ENCODE results near the gene APOBEC3A.

- RRBS, result no CpG with 5 or more reads among the region's 23 CpGs
These were observed 20.1 kb upstream of the TMEM184B start for GRCh38 chr22:38292508-38293672.

- RRBS, result 3% methylated on average over 28 of the region's 128 CpGs
These were observed 56.6 kb downstream of the KCNJ4 start for GRCh38 chr22:38398115-38399152.

- RRBS, result 37% methylated on average over 5 of the region's 20 CpGs
These were observed 4.6 kb upstream of the KDELR3 start for GRCh38 chr22:38463317-38463719.

DNA sequence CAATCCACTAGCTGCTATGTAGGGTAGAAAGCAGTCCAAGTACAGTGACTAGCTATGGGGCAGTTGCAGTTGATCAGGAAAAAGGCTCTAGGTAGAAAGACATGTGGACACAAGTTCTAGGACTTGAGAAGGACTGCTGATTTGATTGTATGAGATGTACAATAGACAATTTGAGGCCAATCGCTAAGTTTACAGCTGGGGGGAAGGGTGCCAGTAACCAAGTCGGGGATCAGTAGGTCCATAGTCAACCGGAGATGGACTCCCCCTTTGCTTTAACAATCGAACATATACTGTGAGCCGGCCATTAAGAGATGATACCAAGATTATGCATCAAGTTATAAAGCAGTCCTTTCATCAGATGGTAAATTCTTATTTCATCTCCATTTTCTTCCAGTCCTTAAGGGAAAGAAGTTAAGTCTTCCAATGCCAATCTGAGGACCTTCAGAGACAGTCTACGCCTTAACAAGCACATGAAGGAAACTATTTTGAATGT, 14.3 kb downstream of the KDELR3 start:
- RRBS, result no CpG with 5 or more reads among the region's 6 CpGs

DNA sequence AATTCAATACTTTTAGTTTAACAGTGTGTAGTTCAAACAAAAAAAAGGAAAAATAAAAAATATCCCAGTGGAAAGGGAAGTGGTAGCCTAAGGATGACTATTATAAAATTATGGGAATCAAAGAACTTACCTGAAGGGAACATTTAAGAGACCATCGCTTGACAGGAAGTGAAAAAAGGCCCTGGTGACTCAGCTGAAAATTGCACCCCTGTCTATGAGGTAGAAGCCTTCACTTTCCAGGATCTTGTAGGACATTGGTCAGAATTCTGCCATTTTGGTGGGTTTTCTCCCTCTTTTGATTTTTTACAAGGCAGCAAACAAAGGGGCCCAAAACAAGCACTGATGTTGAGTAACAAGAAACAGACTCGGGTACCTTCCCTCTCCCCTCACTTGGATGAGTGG, 15.7 kb downstream of the DDX17 start:
- RRBS, result no CpG with 5 or more reads among the region's 2 CpGs

DNA sequence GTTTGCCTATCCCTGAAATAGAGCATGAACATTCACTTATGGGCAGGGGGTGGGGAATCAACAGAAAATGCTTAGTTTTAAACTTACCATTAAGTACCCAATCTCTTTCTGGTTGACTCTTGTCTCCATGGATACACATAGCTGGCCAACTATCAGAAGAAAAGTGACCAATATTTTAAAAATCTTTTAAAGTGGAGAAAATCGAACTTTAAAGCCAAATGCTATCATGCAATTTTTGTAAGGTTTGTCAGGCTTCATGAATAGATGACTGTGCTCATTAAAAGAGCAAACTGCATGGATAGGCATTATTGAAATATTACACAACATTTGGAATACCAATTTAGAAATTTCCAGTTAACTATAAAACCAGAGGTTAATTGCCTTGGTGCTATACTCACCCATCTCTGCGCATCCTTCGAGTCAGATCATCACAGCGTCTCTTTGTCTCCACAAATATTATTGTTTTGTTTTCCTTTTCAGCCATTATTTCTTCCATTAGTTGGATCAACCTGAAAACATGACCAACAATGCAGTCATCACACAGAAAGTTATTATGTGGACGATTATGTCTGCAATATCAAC, 12.4 kb downstream of the DDX17 start:
- RRBS, result no CpG with 5 or more reads among the region's 5 CpGs

GRCh38 chr22:38570354-38571294, 641 bp upstream of the DMC1 start:
- RRBS, result no CpG with 5 or more reads among the region's 43 CpGs

- RRBS, result no CpG with 5 or more reads among the region's 12 CpGs
These were observed 3.1 kb downstream of the TOMM22 start for GRCh38 chr22:38684540-38685603.

DNA sequence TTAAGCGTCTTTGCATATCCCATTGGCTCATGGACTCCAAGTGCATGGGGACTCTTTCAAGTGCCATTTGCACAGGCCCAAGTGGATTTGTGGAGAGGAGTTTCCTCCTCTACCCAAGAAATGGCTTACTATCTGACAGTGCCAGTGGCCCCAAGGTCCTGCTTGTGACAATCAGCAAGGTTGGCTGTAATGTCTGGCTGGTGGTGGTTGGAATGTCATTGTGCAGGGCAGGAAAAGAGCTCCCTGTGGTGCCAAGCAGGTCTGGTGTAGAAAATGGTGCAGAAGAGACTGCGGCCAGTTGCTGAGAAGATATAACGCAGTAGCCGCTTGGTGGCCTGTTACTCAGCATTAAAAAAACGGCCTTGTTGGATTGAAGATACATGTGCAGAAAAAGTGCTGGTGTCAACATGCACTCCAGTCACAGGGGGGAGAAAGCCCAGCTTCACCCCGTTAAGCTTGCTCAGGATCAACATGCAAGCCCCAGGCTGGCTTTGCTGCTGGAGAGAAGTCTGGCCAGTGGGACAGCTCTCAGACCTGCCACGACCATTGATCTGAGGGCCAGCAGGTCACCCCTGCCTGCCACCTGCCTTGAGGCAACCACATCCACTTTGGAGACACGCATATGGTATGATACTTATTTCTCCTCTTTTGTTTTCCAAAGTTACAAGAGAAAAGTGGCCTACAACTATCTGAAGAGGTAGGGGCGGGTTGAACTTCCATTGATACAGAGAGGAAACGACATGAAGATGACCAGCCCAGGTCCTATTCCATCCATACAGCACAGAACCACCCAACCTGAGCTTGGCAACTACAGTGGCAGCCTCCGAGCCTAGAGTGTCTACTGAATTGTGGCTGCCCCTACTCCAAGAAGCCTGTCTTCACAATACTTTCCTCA, 4.4 kb downstream of the TOMM22 start:
- RRBS, result no CpG with 5 or more reads among the region's 11 CpGs

GRCh38 chr22:38707157-38707800, 1.5 kb downstream of the GTPBP1 start:
- RRBS, result no CpG with 5 or more reads among the region's 5 CpGs

GRCh38 chr22:38718260-38718753, 12.6 kb downstream of the GTPBP1 start:
- RRBS, result no CpG with 5 or more reads among the region's 6 CpGs

- RRBS, result no CpG with 5 or more reads among the region's 10 CpGs
These were observed 22.1 kb downstream of the SUN2 start for GRCh38 chr22:38733399-38734432.

- RRBS, result 94% methylated on average over 5 of the region's 32 CpGs
These were observed 4.0 kb downstream of the SUN2 start for GRCh38 chr22:38751436-38752488.

- RRBS, result no CpG with 5 or more reads among the region's 16 CpGs
These were observed 978 bp upstream of the SUN2 start for GRCh38 chr22:38756699-38757253.

DNA sequence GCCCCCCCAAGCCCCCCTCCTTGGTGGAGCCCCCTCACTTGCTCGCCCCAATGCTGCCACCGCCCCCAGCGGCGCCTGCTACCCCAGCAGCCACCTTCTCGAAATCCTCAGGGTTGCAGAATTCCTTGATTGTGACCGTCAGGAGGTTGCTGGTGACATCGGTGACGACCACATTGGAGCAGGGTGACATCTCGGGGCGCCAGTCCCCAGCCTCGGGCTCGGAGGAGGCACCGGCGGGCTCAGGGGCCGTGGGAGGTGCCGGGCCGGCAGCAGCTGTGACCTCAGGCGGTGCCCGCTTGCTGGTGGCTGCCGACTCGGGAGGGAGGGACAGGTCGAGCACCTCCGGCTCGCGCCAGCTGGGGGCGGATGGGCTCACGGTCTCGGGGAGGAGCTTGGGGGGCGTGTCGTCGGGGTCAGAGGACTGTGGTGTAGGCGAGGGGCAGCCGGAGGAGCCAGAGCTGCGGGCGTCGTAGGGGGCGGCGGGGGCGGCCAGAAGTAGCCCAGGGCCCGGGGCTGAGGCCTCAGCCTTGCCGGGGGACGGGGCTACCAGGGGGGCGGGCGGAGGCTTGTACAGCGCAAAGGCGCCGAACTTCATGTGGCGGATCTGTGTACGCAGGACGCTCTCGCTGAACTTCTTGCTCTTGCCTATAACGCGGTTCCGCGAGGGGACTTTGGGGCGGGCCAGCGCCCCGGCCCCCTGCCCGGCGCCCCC, 5.7 kb downstream of the CBX6 start:
- RRBS, result 58% methylated on average over 20 of the region's 60 CpGs

DNA sequence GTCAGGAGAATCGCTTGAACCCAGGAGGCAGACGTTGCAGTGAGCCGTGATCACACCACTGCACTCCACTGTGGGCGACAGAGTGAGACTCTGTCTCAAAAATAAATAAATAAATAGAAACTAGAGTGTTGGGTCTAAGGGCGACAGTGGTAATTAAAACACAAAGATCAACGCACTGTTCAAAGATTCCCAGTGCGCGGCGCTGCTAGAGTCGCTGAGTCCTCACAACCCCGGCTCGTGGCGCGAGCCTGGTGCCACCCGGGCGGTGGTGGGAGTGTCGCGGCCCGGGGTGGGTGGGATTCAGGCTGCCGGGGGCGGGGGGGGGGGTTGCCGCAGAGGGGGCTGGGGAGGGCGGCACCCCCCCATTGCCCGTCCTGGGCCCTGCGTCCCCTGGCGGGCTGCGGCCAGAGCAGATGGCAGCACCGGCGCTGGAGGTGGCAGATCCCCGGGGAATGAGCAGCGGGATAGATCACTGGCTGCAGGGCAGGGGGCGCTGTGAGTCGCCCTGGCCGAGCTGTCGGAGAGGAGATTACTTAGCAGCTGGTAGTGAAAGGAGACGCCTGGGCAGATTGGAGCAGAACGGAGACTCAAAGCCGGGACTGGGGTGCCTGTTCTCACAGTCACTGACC, 30.3 kb upstream of the APOBEC3A start:
- RRBS, result 29% methylated on average over 3 of the region's 38 CpGs

DNA sequence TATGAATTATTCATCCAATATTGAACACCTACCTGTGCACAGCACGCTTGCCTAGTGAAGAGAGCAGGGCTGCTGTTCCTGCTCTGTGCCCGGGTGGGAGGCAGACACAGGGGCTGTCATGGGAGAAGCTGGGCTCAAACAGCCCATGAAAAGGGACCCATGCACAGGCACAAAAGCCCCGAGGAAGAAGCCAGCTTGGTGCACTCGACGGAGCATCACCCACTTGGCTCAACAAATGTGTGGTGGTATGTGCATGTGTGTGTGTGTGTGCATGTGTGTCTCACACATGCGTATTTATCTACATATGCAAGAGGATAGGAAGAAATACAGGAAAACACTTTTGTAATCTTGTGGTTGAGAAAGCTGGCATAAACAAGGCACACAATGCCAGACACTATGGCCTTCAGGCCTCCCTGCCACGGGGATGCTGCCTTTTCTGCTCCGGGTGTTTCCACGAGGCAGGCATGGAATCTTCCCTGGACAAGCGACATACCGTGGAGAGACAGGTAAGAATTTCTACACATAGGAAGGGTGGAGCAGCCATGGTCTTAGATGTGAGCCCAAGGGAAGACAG, 5.0 kb upstream of the APOBEC3A start:
- RRBS, result no CpG with 5 or more reads among the region's 11 CpGs

DNA sequence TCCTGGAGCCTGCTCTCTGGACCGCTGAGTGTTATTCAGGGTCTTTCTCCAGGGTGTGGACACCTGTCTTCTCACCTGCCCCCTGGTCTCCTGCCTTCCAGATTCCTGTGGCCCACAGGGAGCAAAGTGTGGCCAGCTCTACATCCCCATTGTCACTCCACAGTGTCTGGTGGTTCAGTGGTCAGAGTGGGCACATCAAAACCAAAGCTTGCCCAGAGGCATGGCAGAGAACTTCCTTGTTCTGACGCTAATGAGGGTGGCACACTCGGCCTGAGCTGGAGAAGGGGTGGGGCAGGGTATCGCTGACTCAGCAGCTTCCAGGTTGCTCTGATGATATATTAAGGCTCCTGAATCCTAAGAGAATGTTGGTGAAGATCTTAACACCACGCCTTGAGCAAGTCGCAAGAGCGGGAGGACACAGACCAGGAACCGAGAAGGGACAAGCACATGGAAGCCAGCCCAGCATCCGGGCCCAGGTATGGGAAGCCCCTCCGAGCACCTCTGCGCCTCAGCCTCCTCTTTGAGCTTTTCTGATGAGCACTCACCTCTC, at the start of gene APOBEC3A:
Gene APOBEC3A (plus strand): TSS at position 365 of the 550 bp plus-strand sequence.
- RRBS, result no CpG with 5 or more reads among the region's 11 CpGs

DNA sequence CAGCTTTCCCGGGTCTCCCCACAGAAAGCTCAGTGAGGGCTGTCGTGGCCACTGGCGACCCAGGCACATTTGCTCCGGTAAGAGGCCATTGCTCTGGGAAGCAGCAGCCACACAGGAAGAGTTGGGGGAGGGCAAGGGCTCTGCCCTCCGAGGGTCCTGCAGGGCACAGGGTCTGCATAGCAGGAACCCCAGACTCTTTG, 8.7 kb downstream of the APOBEC3A start:
- RRBS, result 43% methylated on average over 4 of the region's 5 CpGs

DNA sequence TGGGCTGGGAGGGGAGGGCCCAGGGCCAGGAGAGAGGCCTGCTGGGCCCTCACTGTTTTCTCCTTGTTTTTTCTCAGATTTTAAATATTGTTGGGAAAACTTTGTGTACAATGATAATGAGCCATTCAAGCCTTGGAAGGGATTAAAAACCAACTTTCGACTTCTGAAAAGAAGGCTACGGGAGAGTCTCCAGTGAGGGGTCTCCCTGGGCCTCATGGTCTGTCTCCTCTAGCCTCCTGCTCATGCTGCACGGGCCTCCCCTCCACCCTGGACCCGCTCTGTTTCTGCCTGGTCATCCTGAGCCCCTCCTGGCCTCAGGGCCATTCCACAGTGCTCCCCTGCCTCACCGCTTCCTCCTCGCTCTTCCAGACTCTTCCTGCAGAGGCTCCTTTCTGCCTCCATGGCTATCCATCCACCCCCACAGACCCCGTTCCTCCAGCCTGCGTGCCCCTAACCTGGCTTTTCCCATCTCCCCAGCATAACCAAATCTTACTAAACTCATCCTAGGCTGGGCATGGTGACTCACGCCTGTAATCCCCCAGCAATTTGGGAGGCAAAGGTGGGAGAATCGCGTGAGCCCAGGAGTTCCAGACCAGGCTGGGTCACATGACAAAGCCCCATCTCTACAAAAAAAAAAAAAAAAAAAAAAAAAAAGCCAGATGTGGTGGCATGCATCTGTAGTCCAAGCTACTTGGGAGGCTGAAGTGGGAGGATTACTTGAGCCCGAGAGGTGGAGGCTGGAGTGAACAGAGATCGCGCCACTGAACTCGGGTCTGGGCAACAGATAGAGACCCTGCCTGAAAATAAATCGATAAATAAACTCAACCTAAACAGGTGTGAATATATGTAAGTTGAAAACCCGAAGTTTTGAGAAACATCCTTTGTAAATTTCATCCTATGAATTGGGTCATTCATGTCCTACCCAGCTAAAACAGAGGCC, 2.5 kb upstream of the APOBEC3D start:
- RRBS, result no CpG with 5 or more reads among the region's 17 CpGs